ENCODE results near the gene CAPN11.

GRCh38 chr6:44122651-44123590 lies 4.3 kb downstream of the MRPL14 start:
- RRBS, result no CpG with 5 or more reads among the region's 6 CpGs

DNA sequence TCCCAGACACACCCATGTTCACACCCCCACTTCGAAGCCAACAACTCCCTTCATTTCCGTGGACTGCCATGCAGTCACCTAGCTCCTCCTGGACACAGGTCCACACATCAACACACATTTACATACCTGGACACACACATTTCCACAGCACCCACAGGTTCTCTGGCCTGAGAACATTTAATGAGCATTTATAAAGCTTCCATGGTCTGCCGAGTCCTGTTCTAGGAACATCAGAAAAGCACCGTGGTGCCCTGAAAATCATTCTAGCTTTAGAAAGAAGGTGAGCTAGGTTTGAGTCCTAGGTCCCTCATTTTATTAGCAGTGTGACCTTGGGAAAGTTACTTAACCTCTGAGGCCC lies 5.3 kb downstream of the TMEM63B start:
- RRBS, result no CpG with 5 or more reads among the region's 4 CpGs

GRCh38 chr6:44158600-44158913 lies at the start of gene CAPN11:
Gene CAPN11 (plus strand): TSS chr6:44158820.
- RRBS, result no CpG with 5 or more reads among the region's 3 CpGs

DNA sequence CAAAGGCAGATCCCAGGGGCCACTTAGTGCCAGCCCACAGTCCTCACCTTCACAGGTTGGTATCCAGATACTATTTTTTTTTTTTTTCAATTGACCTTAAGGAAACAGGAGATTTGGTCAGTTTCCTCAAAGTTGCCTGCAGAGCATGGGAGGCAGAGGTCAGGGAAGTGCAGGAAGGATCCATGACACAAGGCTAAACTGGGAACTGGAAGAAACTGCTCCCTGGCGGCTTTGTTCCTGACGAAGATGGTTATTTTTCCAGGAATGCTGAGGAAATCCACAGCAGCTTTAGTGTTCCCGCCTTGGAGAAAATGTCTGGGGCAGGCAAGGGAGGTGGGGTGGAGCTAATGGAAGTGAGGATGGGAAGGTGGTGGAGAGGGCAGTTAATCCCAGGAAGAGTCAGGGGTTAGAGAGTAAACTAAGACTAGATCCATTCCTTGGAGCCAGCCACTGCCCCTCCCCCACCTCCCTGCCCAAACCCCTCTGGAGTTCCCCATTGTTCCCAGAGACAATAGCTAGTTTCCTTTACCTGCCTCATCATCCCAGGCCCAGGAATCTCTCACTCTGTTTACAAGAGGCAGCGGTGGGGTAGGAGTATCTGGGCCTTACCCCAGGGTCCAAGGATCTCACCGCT lies 14.3 kb upstream of the MYMX start:
- RRBS, result no CpG with 5 or more reads among the region's 5 CpGs

- RRBS, result no CpG with 5 or more reads among the region's 12 CpGs
Measured at GRCh38 chr6:44217926-44218921, 1.5 kb downstream of the MYMX start.

DNA sequence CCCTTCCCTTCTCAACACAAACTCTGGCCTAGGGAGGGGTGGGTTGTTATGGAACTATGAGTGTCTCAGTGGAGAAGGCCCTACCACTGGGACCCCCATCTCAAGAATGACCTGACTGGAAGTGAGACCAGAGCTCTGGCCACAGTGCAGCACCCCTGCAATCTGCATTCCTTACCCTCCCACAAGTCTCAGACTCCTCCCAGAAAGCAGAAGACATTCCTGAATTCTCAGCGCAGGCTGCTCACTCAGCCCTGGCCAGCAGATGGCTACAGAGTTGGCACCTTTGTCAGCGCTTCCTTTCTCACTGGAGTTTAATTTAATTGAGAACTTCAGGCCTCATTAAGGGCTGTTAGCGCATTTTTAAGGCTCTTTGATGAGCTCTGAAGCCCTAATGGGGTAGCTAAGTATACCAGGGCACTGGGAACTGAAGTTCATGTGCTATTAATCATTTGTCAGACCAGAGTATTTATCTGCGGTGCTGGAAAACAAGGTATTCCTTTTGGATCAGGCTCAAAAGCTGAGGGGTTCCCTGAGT lies 11.3 kb downstream of the SLC29A1 start:
- RRBS, result no CpG with 5 or more reads among the region's 4 CpGs

GRCh38 chr6:44248511-44249015 lies 1.7 kb downstream of the HSP90AB1 start:
- RRBS, result no CpG with 5 or more reads among the region's 2 CpGs

- RRBS, result no CpG with 5 or more reads among the region's 12 CpGs
Measured at GRCh38 chr6:44249016-44249927, 2.4 kb downstream of the HSP90AB1 start.

DNA sequence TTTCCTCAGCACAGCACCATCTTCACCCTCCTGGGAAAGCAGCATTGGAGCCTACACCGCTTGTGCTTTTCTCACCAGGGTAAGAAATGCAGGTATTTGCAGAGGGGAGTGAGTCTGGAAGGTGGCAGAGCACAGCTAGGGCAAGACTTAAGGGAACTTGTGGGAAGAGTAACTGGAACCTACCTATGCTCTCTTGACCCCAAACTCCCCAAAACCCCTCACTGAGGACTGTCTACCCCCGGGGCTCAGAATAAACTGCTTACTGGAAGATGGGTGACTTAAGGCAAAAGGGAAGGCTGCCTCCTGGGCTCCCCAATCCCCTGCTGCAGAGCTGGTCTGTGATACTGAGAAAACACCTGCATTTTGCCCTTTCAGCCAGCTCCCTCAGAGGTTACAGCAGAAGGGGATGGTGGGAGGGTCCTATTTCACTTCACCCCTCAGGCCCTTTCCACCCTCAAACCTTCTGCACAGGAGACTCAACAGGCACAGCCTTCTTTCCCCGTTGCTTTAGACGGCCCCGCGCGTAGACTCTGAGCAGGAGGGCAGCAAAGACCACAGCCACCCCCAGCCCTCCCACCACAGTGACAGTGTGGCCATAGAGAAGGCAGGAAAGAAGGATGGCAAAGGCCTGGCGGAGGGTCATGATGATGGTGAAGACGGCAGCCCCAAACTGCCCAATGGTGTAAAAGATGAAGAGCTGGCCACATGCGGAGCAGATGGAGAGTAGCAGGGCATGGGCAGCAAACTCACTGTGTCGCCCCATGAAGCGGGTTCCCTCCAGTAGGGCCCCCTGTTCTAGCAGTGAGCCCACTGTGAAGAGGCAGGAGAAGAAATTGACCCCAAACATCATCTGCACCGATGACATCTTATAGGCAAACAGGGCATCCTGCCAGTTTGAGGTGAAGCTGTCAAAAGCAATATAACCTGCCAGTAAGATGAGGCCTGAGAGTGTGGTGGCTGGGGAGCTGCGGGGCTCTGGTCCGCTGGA lies 2.8 kb downstream of the SLC35B2 start:
- RRBS, result no CpG with 5 or more reads among the region's 15 CpGs

- RRBS, result 3% methylated on average over 6 of the region's 31 CpGs
Measured at GRCh38 chr6:44257588-44258021, 277 bp upstream of the SLC35B2 start.

DNA sequence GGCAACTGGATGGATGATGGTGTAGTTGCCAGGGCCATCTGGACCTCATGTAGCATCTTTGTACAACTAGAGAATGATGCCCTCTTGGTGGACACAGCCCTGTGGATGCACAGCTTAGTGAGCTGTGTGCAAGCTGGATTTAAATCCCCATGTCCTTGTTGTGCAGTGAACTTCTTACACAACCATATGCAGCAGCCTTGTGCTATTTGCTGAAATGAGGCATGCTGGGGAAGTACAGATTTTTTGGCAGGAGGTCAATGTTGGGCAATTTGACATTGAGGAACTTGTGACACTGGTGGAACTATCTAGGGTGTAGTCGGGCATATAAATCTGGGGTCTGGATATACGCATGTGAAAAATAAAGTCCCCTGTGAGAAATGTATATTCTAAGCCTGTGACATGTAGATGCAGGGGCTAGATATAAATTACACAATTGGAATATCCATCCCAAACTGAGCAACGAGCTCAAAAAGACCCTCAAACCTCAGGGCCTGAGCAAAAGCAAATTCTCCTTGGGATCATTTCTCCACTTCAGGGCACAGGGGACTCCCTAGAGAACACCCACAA lies 5.7 kb upstream of the CDC5L start:
- RRBS, result no CpG with 5 or more reads among the region's 3 CpGs

DNA sequence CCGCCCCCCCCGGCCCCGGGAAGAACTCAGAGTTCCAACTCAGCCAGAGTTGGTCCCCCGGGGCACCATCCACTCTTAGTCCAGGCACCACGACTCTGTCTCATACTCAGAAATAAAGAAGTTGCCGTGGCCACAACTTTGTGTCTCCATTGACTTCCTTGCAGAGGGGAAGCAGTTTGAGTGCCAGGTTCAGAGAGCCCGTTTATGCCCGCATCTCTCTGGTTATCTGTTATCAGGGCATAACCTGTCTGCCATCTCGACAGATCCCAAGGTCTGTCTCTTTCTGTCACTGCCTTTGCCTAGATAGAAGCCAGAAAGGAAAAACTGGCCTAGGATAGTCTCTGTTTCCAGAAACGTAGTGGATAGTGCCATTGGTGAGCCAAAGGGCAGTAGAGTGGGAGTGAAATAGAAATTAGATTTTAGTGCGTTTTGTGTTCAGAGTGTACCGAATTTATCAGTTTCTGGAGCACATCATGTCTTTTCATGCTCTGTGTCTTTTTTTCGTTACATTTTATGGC lies 708 bp downstream of the CDC5L start:
- RRBS, result no CpG with 5 or more reads among the region's 13 CpGs

DNA sequence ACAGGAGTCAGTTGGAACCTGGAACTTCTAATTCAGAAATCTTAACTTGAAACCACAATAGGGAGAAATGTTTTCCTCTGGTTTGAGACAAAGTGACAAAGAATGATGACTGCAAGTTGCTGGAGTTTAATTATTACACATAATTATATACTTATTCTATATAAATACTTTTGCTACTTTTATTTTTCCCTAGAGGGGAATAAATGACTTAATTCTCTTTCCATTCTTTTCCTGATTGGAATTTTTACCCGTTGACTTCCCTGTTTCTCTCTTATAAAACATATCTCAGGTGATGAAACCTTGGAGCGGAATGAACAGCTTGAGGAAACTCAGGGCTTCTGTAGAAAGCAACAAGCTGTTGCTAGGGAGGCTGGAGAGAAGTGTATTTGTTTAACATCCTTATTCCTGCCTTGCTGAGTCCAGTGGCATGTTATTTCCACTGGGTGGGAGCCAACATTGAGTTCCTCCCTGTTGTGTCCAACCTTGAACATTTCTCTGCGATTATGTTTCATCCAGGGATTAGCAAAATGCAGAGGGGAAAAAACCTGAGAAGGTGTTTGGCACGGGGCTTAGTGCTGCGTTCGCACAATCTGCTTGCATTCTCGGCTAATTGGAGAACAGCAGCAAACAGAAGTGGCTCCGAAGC lies 412.5 kb downstream of the CDC5L start:
- RRBS, result no CpG with 5 or more reads among the region's 8 CpGs

GRCh38 chr6:45423977-45424928 lies 46.5 kb upstream of the SUPT3H start:
- RRBS, result no CpG with 5 or more reads among the region's 30 CpGs

- RRBS, result no CpG with 5 or more reads among the region's 4 CpGs
Measured at GRCh38 chr6:45533342-45533706, 155.6 kb upstream of the SUPT3H start.

- RRBS, result no CpG with 5 or more reads among the region's 5 CpGs
Measured at GRCh38 chr6:46044763-46045425, 29.2 kb upstream of the CLIC5 start.

GRCh38 chr6:46376582-46377005 lies 114.7 kb downstream of the RCAN2 start:
- RRBS, result no CpG with 5 or more reads among the region's 6 CpGs

GRCh38 chr6:46484500-46484868 lies 6.8 kb downstream of the RCAN2 start:
- RRBS, result no CpG with 5 or more reads among the region's 3 CpGs

- RRBS, result no CpG with 5 or more reads among the region's 10 CpGs
Measured at GRCh38 chr6:46923514-46923964, 1.8 kb upstream of the ADGRF5 start.

GRCh38 chr6:46932609-46932912 lies 10.8 kb upstream of the ADGRF5 start:
- RRBS, result no CpG with 5 or more reads among the region's 2 CpGs

All from iris pigment epithelial cell (primary cell).